B cell (primary cell): ENCODE results near the gene LCT.

DNA sequence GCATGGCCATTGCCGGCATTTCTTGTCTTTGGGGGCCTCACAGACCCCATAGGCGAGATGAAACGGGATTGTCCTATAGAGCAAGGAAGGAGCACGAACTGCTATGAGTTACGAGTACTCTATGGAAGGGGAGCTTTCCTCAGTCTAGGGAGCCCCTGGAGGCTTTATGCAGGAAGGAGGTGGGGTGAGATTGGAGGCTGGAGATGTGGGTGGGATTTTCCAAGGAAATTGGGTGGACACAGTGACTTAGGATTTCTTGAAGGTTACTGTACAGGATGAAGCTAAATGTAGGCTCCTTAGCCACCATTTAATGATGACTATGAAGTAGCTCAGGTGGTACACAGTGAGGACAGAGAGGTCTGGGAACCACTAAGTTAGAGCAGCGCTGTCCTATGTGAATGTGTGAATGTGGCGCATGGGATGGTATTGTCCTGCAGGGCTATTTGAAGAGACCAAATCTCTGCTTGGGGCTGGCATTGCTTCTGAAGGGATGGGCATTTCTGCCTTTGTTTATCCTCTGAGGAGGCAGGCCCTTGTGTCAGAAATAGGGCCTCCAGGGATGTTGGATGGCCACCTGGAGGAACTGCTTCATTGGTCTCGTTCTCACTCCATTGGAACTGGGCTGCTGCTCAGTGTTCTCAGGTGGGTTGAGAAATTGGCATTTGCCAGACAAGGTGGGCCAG is 5.4 kb upstream of the MGAT5 start:
- PRO-cap: no peak
- CAGE, long polyA plus RNA: no peak

DNA sequence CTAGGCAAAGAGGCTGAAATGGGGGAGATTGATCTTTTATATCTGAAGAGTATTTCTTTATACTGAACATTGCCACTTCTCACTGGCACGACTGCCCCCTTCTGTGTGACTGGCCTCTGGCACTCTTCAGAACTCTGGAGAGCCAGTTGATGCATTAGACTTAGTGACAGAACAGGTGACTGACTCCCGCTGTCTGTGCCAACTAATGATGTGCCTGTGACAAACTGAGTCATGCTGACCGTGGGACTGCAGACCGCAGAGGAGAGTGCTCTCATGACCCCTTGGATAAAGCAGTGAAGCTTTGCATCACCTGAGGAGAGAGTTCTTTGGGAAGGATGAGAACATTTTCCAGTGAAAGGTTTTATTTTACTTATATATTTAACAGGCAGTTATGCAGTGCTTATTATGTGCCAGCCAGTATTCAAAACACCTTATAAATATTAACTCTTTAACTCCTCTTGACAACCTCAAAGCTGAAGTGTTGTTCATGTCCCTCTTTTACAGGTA is 14.5 kb downstream of the MGAT5 start:
- PRO-cap: no peak
- CAGE, long polyA plus RNA: no peak

DNA sequence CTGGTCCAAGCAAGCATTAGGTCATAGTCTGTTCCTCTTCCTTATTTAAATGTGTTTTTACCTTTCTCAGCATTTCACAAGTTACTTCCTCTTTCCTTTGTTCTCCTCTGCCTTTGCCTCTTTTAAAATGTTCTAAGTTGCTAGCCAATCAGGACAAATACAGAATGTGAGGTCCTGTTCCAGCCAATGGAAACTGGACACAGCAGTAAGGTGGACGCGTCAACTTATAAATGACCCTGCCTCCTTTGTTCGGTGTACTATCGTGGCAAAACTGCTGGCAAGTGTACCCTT is 40.8 kb downstream of the MGAT5 start:
- PRO-cap: bidirectional peak, plus-strand start at position 107 of the sequence, minus-strand start at position 53 of the sequence
- CAGE, long polyA plus RNA: no peak

- PRO-cap: no peak
- CAGE, long polyA plus RNA: no peak
Observed at GRCh38 chr2:134313095-134313542, 59.2 kb downstream of the MGAT5 start.

- PRO-cap: no peak
- CAGE, long polyA plus RNA: no peak
Observed at GRCh38 chr2:134336007-134336819, 82.3 kb downstream of the MGAT5 start.

DNA sequence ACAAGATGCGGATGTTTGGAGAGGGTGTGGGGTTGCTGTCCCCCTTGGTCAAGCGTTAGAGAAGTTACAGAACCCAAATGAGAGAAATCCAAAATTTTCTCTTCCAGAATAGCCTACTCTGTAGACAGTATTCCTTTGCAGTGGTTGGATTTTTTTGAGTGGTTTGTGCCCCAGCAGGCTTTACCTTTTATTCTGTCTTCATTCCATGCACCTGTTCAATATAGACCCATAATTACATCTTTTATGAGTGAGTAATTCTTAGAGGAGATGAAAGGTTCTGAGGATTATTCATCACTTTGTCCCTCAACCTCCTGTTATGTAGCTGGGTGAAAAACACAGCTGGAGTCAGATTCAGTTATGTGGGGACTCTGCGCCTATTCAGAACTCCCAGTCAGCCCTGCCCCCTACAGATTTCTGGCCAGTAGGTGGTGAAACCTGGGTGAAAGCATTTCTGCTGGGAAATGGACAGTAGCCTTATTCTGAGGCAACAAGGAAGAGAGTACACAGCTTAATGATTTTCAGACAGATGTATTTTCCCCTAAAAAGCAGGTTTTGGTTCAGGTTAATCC is 107.7 kb downstream of the MGAT5 start:
- PRO-cap: no peak
- CAGE, long polyA plus RNA: no peak

DNA sequence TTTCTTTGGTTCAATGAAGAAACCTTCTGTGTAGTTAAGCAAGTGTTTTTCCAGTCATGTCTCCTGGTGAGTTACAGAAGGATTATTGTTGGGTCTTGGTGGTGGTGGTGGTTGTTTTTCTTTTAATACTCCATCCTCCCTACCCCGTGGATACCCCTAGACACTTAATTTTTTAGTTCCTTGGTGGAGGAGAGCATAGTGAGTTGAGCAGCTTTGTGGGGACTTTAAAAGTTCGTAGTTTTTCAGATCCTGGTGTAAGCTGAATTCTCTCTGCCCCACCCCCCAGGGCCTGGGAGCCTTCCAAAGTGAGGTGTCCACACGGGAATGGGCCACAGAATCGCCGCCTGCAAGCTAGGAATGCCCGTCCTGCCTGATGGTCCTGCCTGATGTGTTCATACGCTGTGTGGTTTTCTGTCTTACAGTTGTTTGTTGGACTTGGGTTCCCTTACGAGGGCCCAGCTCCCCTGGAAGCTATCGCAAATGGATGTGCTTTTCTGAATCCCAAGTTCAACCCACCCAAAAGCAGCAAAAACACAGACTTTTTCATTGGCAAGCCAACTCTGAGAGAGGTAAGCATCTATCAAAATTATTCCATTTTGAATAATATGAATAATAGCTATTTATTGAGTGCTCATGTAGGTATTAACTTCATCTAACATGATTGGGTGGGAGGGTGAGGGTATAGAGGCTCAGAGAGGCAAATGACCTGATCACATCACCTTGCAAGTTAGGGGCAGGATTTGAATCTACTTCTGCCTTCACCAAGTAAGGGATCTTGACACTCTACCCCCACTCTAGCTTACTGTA is 158.8 kb downstream of the MGAT5 start:
- PRO-cap: no peak
- CAGE, long polyA plus RNA: no peak

- PRO-cap: no peak
- CAGE, long polyA plus RNA: no peak
Observed at GRCh38 chr2:134917812-134918090, 871 bp upstream of the CCNT2 start.

GRCh38 chr2:134934023-134935012 is 15.7 kb downstream of the CCNT2 start:
- PRO-cap: no peak
- CAGE, long polyA plus RNA: no peak

DNA sequence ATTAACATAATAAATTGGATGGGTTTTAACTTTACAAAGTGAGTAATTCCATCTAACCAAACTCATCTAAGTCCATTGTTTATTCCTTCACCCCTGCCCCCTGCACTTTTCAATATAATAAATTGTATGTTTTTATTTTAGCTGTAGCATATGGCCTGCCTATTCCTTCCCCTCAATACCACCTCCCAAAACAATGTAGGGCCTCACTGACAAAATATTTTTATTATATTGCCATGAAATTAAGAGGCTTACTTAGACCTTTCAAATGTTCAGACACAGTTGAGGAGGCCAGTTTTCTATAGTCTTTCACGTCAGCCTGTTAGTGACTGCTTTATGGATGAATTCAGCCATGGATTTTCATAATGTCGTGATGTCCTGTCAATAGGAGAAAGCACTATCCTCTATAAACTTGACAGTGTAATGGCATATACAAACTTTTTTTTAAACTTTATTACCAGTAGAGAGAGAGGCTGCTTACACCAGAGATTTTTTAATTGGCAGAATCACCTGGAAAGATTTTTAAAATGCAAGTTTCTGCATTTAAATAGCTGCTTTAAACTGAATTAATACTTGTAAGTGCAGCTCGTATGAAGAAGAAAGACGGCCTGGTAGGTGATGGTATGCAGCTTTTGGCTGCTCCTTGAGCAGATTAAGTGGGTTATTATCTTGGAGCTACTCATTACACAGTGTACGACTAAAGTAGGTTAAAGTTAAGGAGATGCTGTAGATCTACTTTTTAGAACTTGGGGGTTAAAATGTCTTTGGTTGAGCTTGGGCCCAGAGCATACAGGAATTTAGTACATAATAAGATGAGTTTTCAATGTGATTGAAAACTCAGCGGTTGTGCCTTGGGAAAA is 42.7 kb downstream of the CCNT2 start:
- PRO-cap: no peak
- CAGE, long polyA plus RNA: no peak

DNA sequence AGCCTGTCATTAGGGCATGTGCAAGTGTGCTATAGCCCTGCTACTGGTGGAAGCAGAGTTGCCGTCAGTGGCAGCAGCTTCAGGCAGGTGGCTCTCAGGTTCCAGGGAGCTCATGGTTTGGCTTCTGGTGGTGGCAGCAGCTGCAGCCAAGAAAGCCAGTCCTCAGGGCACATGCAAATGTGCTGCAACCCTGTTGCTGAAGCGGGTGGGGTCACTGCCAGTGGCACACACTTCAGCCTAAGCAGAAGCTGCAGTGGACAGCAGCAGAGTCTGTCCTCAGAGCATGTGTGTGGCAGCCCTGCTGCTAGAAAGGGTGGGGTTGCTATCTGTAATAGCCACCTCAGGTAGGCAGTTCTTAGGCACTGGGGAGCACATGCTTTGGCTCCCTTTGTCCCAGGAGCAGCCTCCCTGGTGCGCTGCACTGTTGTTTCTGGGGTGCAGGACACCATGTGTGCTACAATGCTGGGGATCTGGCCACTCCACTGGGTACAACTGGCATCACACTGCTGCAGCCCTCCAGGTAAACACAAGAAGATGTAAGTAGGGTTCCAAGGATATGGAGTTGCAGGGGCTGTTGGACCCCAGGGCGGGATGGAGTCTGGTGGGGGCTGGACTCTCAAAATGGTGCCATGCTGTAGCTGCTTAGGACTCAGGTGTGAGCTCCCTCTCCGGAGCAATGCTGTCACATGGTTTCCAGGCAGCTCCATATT is 57.1 kb downstream of the CCNT2 start:
- PRO-cap: no peak
- CAGE, long polyA plus RNA: no peak

- PRO-cap: no peak
- CAGE, long polyA plus RNA: no peak
Observed at GRCh38 chr2:135084596-135085312, 32.7 kb downstream of the RAB3GAP1 start.

- PRO-cap: no peak
- CAGE, long polyA plus RNA: no peak
Observed at GRCh38 chr2:135135289-135135944, 83.3 kb downstream of the RAB3GAP1 start.

DNA sequence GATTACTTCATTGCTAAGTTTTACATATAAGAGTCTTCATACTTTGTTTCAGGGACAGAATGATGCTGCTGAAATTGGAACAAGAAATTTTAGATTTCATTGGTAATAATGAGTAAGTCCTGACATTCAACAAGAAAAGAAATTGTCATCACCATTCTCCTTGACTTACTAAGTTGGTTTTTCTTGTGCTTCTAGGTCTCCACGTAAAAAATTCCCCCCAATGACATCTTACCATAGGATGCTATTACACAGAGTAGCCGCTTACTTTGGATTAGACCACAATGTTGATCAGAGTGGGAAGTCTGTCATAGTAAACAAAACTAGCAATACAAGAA is 100.3 kb downstream of the R3HDM1 start:
- PRO-cap: no peak
- CAGE, long polyA plus RNA: no peak

DNA sequence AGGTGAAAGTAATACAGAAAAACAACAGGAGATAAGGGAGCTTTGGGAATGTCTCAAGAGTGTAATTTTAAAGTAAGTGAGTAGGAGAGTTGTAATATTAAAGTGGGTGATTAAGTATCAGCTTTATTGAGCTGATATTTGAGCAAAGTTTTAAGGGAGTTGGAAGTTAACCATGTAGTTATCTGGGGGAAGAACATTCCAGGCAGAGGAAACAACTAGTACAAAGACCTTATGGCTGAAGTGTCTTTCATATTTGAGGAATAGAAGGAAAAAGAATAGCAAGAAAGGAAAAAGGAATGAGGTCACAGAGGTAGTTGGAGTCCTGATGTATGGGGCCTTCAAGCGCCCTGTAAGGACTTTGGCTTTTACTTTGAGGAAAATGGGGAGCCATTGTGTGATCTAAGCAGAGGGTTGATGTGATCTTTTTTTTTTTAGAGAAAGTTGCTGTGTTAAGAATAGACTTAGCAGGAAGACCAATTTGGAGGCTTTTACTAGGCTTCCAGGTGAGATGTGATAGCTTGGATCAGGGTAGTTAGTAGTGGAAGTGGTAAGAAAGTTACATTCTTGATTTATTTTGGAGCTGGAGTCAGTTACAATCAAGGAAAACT is 4.9 kb downstream of the UBXN4 start:
- PRO-cap: no peak
- CAGE, long polyA plus RNA: no peak

DNA sequence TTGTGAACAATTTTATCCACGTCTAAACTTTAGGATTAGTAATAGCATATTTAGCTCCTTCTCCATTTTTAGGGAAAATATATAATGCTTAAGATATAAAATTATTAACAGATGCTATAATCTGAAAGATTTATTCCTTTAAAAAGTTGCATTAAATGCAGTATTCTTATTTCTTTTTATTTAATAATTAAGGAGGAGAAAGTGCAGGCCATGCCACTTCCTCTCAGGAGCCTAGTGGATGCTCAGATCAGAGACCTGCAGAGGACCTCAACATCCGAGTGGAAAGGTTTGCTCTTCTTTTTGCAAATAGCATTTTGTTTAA is 19.9 kb downstream of the UBXN4 start:
- PRO-cap: no peak
- CAGE, long polyA plus RNA: no peak

- PRO-cap: no peak
- CAGE, long polyA plus RNA: no peak
Observed at GRCh38 chr2:135837101-135837307, at the start of gene LCT. TSS of gene LCT (minus strand) at chr2:135837184.

DNA sequence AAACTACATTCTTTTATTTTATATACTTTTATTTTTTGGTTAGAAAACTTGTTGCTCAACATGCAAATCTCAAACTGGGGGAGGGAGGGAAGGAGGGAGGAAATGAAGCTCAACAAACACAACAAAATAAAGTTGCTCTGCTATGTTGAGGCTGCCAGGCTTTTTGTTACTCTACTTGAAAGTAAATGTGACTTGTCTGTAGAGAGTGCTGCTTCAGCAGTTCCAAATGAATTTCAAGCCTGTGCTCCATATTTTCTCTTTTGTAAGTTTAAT is 24.5 kb downstream of the DARS1 start:
- PRO-cap: no peak
- CAGE, long polyA plus RNA: no peak

- PRO-cap: bidirectional peak, plus-strand start at chr2:136117077, minus-strand start at chr2:136116973; bidirectional peak, plus-strand start at chr2:136117232, minus-strand start at chr2:136117294
- CAGE, long polyA plus RNA: no peak
Observed at GRCh38 chr2:136116915-136117862, 760 bp downstream of the CXCR4 start.

DNA sequence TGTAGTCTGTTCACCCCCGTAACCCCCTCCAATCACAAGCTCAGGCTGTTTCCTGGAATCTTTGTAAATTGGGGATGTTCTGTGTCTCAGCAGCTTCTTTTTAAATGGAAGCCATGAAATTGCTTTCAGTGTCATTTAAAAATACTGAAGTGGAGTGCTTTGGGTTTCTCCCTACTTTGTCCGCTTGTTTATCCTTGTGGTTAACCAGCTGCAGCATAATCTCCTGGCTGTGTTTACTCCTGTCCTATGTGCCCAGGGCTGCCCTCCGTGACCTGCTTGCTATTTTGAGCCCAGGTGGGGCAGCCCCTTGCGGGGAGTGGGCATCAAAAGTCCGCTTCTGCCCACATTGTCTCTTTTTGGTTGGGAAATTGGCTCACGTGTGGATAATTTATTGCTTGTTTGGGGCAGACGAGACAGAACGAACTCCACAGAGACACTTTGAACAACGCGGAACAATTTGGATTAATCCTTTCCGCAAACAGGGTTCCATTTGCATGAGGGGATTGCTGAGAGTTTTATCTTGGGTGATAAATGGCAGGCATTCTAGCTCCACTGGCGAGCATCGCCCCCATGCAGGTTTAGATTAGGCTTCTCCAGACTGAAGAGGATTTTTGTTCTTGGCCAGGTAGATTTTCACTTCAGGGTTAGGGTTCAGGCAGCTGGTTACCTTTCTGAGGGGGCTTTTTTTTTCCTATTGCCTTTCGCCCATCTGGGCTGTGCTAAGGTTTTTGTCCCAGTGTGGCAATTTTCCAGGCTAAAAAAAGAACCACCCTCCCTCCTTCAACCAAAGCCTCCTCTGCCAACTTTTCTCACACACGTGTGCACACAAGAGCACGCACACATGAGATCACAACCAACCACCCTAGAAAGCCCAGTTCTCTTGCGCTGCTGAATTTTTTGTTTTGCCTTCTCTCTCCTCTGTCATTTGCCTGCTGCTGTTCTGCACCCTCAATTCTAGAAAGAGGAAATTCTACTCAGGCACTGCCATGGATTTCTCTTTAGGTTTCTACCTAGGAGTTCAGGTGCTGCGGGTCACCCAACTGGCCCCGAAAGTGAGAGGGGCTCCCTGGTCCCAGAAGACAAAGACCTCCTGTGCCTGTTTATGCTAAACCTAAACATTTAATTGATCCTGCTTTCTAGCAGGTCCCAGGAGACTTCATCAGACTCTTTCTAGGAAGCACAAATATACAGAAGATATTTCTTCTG is 8.3 kb upstream of the CXCR4 start:
- PRO-cap: bidirectional peak, plus-strand start at position 411 of the sequence, minus-strand start at position 110 of the sequence; bidirectional peak, plus-strand start at position 1,001 of the sequence, minus-strand start at position 871 of the sequence
- CAGE, long polyA plus RNA: no peak